ENCODE results near the genes FST and NDUFS4.

DNA sequence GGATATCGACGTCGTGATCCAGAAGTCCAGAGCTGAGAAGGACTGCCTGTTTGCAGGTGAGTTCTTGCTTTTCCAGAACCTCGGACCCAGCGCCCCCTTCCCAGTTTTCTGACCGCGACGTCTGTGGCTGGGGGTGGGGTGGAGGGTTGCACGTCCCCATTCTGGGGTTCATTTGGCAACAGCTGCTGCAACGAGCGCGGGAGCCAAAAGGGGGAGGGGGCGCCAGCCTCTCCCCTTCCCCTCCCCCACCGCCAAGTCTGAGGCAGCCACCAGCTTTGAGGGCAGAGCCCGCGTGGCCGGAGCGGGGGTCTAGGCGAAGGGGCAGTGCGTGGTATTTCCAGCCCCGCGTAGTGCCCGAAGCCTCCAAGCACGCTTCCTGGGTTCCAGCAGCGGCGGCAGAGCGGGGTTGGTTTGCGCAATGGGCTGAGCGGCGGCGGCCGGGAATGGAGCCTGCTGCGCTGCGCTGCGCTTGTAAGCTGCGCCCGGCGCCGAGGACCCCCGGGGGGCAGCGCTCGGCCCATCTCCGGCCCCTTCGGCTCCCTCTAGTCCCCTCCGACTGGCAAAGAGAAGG lies 779 bp downstream of the PARP8 start:
- RRBS: 2% methylated on average over 6 of the region's 45 CpGs

DNA sequence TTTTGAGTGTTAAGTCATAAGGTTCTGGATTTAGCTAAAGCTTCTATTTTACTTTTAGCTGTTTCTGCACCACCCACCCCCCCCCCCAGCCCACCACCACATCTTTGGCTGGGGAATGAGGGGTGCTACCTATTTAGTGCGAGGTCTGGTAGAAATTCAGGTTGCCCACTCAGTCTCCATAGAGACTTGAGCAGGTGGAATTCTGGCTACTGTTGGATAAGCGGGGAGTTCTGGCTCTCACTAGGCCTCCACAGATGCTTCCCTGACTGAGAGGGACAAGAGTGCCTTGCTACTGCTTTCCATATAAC lies 194.2 kb downstream of the PARP8 start:
- RRBS: no CpG with 5 or more reads among the region's 2 CpGs

GRCh38 chr5:50874552-50875374 lies 208.3 kb downstream of the PARP8 start:
- RRBS: no CpG with 5 or more reads among the region's 5 CpGs

DNA sequence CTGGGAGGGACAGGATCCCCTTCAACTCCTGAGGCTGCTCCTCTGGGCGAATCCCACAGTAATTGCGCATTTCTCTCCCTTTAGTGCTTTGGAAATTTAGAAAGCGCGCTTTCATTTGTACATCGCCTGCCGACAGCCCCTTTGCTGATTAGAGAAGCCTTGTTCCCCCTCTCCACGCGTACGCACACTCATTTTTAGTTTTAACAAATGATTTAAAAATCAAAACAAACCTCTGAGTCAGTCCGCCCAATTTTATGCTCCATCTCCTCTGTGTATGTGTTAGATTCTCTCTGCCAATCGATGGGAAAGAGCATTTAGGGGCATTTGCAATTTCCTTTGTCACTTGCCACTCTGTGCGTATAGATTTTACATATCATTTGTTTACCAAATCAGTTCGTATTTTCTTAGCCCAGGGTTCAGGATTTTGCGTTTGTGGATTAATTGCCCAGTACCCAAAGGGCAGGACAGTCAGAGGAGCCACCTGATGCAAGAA lies 303.6 kb downstream of the PARP8 start:
- RRBS: no CpG with 5 or more reads among the region's 14 CpGs

GRCh38 chr5:53276837-53277279 lies 167.3 kb upstream of the MOCS2 start:
- RRBS: no CpG with 5 or more reads among the region's 3 CpGs

DNA sequence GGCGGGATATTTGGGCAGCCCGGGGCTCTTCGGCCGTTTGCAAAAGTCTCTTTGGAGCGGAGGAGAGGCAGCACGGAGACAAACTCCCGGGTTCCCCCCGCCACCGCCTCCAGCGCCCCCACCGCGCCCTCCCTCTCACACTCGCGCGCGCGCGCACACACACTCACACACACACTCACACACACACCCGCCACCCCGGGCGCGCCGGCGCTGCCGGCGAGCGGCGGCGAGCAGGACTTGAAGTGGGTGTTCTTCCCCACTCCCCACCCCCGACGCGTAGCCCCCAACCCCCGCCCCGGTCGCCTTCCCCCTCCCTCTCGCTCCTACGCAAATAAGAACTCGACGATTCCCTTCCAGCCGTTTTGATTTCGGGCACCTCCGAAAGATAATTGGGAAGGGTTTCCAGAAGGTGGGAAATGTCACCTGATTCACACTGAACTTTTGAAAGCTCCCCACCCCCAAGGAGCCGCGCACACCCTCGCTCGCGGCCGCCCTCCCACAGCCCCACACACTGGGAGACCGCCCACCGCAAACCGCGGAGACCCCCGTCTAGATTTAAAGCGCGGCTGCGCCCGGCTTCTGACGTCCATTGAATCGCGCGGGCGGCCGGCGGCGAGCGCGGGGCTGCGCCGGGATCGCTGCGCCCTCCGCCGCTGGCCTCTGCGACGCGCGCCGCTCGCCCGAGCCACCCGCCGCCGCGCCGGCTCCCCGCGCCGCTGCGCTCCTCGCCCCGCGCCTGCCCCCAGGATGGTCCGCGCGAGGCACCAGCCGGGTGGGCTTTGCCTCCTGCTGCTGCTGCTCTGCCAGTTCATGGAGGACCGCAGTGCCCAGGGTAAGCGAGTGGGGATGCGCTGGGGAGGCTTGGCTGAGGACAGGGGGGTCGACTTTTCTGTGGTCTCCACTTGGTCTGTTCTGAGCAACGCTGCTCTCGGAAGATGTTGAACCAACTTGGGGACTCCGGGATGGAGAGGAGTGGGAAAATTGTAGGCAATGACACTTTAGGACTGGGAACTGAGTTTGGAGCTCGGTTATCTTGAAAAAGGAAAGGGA lies at the start of gene FST:
FST (plus strand) TSS at position 585 of the 1,050 bp plus-strand sequence.
- RRBS: 2% methylated on average over 43 of the region's 104 CpGs

- RRBS: 1% methylated on average over 5 of the region's 34 CpGs
Measured at GRCh38 chr5:53560282-53561553, at the start of gene NDUFS4. NDUFS4 (plus strand) TSS chr5:53560639.

DNA sequence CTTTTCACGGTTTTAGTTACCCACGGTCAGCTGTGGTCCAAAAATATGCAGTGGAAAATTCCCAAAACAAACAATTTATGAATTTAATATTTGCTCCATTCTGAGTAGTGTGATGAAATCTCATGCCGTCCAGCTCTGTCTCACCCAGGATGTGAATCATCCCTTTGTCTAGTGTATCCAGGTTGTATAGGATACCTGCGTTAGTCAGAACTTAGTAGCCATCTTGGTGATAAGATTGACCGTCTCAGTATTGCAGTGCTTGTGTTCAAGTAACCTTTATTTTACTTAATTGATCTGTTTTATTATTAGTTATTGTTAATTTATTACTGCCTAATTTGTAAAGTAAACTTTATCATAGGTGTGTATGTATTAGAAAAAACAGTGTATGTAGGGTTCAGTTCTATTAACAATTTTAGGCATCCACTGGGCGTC lies 41.2 kb downstream of the NDUFS4 start:
- RRBS: no CpG with 5 or more reads among the region's 6 CpGs

GRCh38 chr5:53885869-53886399 lies 325.5 kb downstream of the NDUFS4 start:
- RRBS: no CpG with 5 or more reads among the region's 4 CpGs

DNA sequence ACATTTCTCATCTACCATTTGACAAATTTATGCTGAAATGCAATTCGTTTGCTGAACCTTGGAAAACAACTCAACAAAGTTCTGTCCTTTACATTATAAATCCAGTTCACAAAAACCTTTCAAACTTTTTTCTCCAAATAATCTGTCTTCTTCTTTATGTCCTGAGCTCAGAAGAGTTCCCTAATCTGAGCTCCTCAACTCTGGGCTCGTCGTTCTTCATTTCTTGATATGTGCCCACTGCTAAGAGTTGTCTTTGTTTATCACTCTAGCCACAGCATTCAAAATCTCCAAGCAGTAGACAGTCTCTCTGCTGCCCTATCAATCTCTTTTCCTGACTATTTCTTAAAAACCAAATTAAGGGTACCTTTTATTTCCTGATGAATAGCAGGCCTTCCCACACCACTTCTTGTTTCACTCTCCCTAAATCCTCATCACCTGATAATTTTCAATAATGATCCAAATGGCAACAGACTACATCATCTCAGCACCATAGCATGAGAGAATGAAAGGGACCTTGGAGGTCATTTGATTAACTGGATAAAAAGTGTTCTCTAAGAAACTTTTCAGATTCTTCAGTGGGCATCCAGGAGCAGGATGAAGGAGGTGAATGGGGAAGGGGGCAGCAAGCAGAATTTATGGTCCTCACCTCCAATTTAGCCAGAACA lies 313.2 kb downstream of the ARL15 start:
- RRBS: no CpG with 5 or more reads among the region's 3 CpGs

DNA sequence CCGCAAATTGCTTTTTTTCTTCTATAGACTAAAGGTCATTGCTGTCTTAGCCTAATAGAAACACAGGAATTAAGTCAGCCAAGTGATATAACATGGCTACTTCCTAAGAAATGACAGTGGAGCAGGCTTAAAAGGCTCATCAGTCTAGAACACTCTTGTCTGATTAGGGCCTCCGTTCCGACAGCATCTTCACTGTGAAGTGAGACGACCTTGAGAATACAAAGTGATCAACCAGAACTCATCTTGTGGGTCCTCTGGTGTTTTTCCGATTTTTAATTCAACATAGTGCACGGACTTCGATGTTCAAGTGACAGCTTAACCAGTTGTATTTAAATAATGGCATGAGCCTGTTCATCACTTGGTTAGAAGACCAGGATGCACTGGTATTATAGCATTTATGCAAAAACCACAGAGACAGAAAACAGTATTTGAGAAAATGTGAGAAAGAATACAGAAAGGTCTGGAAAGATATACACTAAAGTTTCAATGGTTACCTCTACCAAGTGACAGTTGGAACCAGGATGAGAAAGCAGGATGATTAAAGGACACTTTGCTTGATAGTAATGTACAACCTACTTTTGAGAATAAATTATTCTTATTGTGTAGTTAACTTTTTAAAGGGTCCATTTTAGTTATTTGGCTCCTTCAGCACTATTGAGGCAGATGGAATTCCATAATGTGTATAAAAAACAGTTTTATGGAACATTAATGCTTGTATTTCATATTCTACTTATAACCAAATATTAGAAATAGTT lies 251.1 kb downstream of the ARL15 start:
- RRBS: no CpG with 5 or more reads among the region's 7 CpGs

GRCh38 chr5:54300751-54301372 lies 9.5 kb downstream of the ARL15 start:
- RRBS: no CpG with 5 or more reads among the region's 3 CpGs

- RRBS: no CpG with 5 or more reads among the region's 3 CpGs
Measured at GRCh38 chr5:54307552-54307985, 2.8 kb downstream of the ARL15 start.

GRCh38 chr5:54520039-54520988 lies 2.8 kb downstream of the SNX18 start:
- RRBS: no CpG with 5 or more reads among the region's 14 CpGs

DNA sequence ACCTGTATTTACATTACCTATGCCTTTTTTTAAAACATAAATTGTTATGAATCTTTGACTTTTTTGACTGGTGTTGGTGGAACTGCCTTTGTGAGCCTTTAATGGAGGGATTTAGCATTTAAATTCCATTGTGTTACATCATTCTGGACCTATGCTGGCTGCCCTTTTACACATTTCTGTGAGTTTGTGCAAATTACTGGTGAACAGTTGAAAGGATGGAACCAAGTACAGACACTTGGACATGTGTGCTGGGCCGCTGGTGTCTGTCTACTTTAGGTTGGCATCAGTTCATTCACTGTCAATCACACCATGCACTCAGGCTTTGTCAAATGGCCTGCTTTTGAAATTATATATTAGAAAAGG lies 3.4 kb downstream of the SNX18 start:
- RRBS: no CpG with 5 or more reads among the region's 1 CpG

DNA sequence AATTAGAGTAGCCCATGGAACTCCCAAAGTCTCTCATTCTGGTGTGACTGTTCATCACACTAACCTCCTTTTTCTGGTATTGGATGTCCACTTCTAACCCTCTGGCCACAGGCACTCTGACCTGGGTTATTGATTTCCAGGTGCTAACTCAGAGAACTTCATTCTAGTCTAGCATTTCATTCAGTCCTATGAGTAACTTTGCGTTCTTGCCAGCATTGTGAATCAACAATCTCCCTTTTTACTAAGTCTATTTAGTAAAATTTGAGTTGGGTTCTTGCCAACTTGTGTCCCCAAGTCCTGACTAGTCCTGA lies 103.5 kb downstream of the SNX18 start:
- RRBS: no CpG with 5 or more reads among the region's 1 CpG

DNA sequence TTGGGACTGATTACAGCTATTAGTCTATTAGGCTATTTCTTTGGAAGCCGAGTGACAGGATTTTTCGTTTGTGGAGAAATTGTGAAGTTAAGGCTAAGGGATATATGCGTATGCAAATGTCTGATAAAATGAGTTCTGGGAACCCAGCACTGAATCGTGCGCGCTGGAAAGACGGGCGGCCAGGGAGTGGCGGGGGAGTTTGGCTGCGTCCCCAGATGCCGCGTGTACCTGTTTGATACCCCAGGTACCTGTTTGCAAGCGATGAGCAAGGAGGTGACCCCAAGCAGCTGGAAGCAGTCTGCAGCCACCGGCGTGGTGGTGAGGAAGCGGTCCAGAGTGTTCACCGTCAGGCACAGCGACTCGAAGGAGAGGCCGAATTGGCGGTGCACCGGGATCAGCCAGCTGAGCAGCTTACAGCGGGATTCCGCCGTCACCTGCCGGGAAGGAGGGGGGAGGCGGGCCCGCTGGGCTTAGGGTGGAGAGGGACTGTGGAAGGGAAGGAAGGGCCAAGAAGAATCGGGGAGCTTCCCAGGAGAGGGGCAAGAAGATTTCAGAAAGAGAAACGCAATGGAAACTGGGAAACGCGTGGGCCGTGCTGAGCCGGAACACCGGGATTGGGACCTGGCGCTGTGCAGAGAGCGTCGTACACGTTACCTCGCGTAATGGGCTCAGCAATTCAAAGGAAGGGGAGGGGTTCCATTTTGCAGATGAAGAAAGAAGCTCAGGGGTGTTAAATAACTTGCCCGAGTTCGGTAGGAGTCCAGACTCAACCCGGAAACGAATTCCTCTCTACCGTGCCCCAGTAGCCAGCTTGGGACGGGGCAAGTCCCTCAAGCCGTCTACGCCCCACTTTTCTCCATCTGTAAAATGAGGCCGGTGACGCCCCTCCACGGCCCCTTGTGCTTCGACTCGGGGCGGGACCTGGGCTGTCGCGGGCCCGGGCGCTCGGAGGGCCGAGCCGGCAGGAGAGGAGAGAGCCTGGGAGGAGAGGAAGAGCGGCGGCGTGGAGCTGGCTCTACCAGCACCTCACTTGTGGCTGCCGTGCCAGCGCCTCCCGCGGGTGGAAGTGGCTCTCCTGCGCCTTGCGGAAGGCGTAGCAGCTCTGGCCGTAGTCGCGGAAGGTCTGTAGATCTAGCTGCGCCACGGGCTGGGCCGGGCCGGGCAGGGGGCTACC lies 908 bp downstream of the CCNO start:
- RRBS: 2% methylated on average over 26 of the region's 79 CpGs

DNA sequence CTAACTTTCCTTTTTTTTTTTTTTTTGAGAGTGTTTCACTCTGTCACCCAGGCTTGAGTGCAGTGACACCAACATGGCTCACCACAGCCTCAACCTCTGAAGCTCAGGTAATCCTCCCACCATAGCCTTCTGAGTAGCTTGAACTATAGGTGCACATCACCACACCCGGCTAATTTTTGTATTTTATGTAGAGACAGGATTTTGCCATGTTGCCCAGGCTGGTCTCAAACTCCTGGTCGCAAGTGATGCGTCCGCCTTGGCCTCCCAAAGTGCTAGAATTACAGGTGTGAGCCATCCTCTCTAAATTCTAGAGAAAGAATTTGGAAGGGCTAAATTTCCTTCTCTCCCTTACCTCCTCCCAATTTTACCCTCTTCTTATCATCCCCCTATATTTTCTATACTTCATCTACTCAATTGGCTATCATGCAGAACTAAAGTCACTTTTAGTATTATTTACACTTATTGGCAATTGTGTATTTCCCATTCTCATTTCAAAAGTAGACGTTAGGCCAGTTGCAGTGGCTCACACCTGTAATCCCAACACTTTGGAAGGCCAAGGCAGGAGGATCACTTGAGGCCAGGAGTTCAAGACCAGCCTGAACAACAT lies 29.9 kb downstream of the PLPP1 start:
- RRBS: no CpG with 5 or more reads among the region's 5 CpGs

Measured in iris pigment epithelial cell (primary cell).